ENCODE results near the genes SPRYD4 and SDR9C7.

- RRBS = under 1% methylated on average over 10 of the region's 31 CpGs
CAGE:
- cytosol, long polyA plus RNA = start-site peak on the plus strand at chr12:56468569-56468644, 265 reads
- long polyA plus RNA = start-site peak on the plus strand at chr12:56468548-56468655, 446 and 548 reads in 2 replicates
- nucleus, long polyA plus RNA = start-site peak on the plus strand at chr12:56468540-56468578, 155 reads; start-site peak on the plus strand at chr12:56468640-56468644, 30 reads
These were observed at the start of gene SPRYD4 for GRCh38 chr12:56468320-56468723. SPRYD4 (plus strand) TSS chr12:56468578.

- RRBS = no CpG with 5 or more reads among the region's 7 CpGs
CAGE:
- cytosol, long polyA plus RNA = no peak
- long polyA plus RNA = no peak
- nucleus, long polyA plus RNA = no peak
These were observed 8.3 kb downstream of the GLS2 start for GRCh38 chr12:56479608-56480015.

DNA sequence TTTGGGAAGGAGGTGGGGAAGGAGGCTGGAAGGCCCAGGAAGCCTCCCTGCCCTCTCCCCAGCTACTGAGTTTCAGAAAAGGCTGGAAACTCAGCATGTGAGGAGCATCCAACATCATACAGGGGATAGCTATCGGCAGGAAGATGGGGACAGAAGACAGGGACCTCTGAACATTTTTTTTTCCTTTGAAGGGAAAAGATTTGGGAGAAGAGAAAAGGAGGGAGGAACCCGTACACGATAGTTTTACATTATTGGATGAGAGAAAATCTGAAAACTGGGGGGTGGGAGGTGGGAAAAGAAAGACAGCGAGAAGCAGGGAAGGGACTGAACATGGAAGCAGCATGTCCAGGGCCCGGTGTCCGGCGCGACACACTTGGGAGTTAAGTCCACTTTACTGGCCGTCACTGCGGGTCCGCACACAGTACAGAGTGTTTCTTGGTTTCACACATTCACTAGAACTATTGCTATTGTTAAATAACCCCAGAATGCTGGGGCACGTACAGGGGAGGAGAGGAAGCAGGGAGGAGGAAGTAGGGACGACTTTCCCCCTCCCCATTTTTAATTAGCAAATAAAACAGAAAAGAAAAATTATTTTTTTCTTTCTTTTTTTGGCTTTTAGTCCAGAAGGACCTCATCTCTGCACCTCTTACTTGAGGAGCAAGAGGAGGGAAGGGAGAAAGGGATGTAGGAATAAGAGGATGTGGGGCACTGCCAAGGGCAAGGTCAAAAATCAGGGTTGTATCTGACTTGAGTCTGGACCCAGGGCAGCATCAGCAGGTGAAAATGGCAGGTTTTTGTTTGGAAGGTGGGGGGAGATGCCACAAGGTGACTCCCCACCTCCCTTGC is 32.1 kb downstream of the BAZ2A start:
- RRBS = no CpG with 5 or more reads among the region's 13 CpGs
CAGE:
- cytosol, long polyA plus RNA = no peak
- long polyA plus RNA = no peak
- nucleus, long polyA plus RNA = no peak

GRCh38 chr12:56603839-56604905 is 26.0 kb downstream of the BAZ2A start:
- RRBS = no CpG with 5 or more reads among the region's 12 CpGs
CAGE:
- cytosol, long polyA plus RNA = no peak
- long polyA plus RNA = no peak
- nucleus, long polyA plus RNA = no peak

- RRBS = no CpG with 5 or more reads among the region's 18 CpGs
CAGE:
- cytosol, long polyA plus RNA = no peak
- long polyA plus RNA = no peak
- nucleus, long polyA plus RNA = no peak
These were observed 20.4 kb downstream of the BAZ2A start for GRCh38 chr12:56609665-56610282.

- RRBS = no CpG with 5 or more reads among the region's 5 CpGs
CAGE:
- cytosol, long polyA plus RNA = no peak
- long polyA plus RNA = no peak
- nucleus, long polyA plus RNA = no peak
These were observed 866 bp downstream of the NACA start for GRCh38 chr12:56724284-56724581.

DNA sequence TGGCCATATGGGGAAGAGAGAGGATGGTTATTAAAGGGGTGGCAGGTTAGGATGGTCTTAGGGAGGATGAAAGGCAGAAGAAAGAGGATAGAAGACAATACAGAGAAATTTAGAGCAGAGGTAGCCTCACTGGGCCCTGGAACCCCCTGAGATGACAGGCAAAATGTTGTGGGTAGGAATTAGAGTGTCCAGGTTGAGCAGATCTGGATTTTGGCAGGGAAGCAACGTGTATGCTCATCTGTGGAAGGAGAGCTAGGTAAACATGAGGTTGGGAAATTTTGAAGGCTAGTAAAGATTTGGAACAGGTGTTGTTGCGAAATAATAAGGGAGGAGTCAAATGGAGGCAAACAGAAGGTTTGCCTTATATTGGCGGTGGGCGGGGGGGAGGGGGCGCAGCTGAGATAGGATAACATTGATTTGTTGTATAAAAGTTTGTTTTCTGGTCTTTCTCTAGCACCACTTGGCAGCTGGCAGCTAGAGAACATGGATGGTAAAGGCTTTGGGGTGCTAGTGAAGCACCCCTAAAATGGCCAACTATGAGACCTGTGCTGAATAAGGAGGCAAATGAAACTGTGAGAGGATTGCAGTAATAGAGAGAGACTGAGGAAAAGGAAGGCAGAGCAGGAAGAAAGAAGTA is 5.4 kb downstream of the HSD17B6 start:
- RRBS = no CpG with 5 or more reads among the region's 5 CpGs
CAGE:
- cytosol, long polyA plus RNA = no peak
- long polyA plus RNA = no peak
- nucleus, long polyA plus RNA = no peak

- RRBS = no CpG with 5 or more reads among the region's 20 CpGs
CAGE:
- cytosol, long polyA plus RNA = no peak
- long polyA plus RNA = no peak
- nucleus, long polyA plus RNA = no peak
These were observed 31.9 kb downstream of the HSD17B6 start for GRCh38 chr12:56794944-56795595.

- RRBS = no CpG with 5 or more reads among the region's 2 CpGs
CAGE:
- cytosol, long polyA plus RNA = no peak
- long polyA plus RNA = no peak
- nucleus, long polyA plus RNA = no peak
These were observed 35.3 kb downstream of the SDR9C7 start for GRCh38 chr12:56898740-56899443.

GRCh38 chr12:56934118-56934648 is at the start of gene SDR9C7:
SDR9C7 (minus strand) TSS chr12:56934408.
- RRBS = no CpG with 5 or more reads among the region's 7 CpGs
CAGE:
- cytosol, long polyA plus RNA = no peak
- long polyA plus RNA = no peak
- nucleus, long polyA plus RNA = no peak

DNA sequence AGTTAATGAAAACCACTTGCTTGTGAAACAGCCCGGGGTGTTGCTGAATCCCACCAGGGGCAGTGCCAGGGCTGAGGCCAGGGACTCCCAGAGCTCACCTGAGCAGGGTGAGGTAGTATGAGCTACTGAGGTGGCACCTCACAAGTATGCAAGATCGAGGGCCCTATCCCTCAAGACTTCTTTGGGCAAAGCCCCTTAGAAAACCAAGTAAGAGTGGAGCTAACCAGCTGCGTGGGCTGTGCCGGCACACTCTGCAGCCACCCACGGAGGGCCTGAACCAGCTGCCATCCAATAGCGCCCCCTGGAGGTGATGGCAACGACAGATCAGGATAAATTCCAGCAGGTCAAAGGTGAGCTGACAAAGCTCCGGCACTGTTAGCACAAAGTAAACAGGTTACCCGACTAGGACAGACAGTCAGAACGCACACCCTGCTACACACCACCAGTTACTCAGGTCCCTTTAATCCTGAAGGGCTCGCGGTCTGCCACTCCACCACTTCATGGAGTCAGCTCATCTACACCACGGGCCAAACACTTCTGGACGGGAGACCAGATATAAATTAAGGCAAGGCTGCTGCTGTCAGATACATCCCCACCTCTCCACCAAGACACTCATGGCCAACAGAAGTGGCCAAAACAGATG is 4.9 kb downstream of the ZBTB39 start:
- RRBS = no CpG with 5 or more reads among the region's 14 CpGs
CAGE:
- cytosol, long polyA plus RNA = no peak
- long polyA plus RNA = no peak
- nucleus, long polyA plus RNA = no peak

- RRBS = no CpG with 5 or more reads among the region's 2 CpGs
CAGE:
- cytosol, long polyA plus RNA = no peak
- long polyA plus RNA = no peak
- nucleus, long polyA plus RNA = no peak
These were observed 14.7 kb upstream of the TAC3 start for GRCh38 chr12:57031055-57031353.

DNA sequence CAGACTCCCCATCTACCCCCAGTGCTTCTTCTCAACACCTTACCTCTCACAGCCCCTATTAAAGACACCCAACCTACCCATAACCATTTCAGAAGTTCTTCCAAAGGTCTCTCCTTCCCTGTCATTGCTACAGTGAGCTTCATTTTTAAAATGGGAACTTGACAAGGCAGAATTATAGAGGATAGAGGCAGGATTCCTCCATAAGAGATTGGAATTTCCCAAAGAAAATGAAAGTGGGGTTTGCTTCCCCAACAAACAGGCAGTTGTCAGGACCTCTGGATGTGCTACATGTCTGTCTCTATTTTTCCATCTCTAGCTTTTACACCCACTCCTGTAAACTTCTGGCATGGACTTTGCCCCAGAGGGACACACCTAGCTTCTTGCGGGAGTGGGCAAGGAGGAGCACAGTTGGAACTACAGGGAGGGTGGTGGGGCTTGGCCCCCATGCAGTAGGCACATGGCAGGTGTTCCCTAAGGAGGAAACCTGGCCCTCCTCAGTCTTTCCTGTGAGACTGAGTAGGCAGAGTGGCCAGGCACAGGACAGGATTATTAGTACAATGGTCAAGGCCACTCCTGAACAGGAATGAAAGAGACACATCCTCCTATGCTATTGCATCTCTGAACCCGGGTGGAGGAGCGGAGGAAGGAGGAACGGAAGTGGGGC is 1.0 kb downstream of the MYO1A start:
- RRBS = no CpG with 5 or more reads among the region's 4 CpGs
CAGE:
- cytosol, long polyA plus RNA = no peak
- long polyA plus RNA = no peak
- nucleus, long polyA plus RNA = no peak

- RRBS = no CpG with 5 or more reads among the region's 7 CpGs
CAGE:
- cytosol, long polyA plus RNA = no peak
- long polyA plus RNA = no peak
- nucleus, long polyA plus RNA = no peak
These were observed 9.9 kb upstream of the MYO1A start for GRCh38 chr12:57059696-57060440.

- RRBS = 1% methylated on average over 8 of the region's 39 CpGs
CAGE:
- cytosol, long polyA plus RNA = no peak
- long polyA plus RNA = no peak
- nucleus, long polyA plus RNA = no peak
These were observed 1.1 kb upstream of the NAB2 start for GRCh38 chr12:57087697-57088415.

DNA sequence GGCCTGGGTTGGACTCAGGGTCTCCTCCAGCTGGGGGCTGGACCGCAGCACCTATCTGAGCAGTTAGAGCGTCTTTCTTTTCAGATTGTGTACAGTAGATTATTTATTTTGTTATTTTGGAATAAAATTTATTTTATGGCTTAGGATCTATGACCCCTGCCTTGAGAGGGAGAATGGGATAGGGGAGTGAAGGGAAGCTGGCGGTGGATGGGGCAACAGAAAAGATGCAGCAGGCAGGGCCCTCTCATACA is 6.3 kb downstream of the NAB2 start:
- RRBS = no CpG with 5 or more reads among the region's 3 CpGs
CAGE:
- cytosol, long polyA plus RNA = no peak
- long polyA plus RNA = no peak
- nucleus, long polyA plus RNA = no peak

DNA sequence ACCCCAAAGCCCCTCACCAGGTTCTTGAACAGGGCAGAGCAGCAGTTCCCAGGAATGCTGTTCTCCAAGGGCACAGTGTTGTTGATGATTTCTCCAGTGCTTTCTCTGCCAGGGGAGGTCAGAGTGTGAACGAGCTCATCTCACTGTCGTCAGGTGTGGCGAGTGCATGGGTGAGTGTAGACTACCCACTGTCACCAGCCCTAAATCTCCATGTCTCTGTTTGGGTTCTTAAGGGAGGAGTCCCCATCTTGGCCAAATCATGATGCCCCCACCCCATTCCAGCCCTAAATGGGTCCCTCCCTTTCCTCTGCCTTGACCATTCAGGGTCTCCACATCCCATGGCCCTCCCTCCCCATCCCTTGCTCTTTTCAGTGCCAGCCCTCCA is 6.5 kb downstream of the STAT6 start:
- RRBS = no CpG with 5 or more reads among the region's 3 CpGs
CAGE:
- cytosol, long polyA plus RNA = no peak
- long polyA plus RNA = no peak
- nucleus, long polyA plus RNA = no peak

- RRBS = 92% methylated on average over 7 of the region's 11 CpGs
CAGE:
- cytosol, long polyA plus RNA = no peak
- long polyA plus RNA = no peak
- nucleus, long polyA plus RNA = no peak
These were observed 28.4 kb downstream of the LRP1 start for GRCh38 chr12:57156698-57157106.

DNA sequence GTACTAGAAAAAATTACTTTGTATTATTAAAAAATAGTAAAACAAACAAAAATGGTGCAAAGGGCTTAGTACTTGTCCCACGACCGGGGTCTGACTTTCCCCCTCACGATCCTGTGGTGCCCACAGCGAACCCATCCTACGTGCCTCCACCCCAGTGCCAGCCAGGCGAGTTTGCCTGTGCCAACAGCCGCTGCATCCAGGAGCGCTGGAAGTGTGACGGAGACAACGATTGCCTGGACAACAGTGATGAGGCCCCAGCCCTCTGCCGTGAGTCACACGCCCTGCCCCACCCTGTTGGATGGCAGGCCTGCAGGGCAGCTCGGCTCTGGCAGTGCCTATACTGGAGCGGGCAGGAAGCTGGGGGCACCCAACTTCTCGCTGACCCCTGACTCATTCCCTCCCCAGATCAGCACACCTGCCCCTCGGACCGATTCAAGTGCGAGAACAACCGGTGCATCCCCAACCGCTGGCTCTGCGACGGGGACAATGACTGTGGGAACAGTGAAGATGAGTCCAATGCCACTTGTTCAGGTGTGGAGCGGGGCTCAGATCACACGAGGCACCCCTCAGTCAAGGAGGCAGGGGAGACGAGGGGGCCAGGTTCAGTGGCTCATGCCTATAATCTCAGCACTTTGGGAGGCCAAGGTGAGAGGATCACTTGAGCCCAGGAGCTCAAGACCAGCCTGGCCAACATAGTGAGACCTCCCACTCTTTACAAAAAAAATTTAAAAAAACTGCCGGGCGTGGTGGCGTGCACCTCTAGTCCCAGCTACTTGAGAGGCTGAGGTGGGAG is 37.6 kb downstream of the LRP1 start:
- RRBS = no CpG with 5 or more reads among the region's 28 CpGs
CAGE:
- cytosol, long polyA plus RNA = no peak
- long polyA plus RNA = no peak
- nucleus, long polyA plus RNA = no peak

- RRBS = 79% methylated on average over 5 of the region's 13 CpGs
CAGE:
- cytosol, long polyA plus RNA = no peak
- long polyA plus RNA = no peak
- nucleus, long polyA plus RNA = no peak
These were observed 39.6 kb downstream of the LRP1 start for GRCh38 chr12:57167782-57168379.

Measured in H1 (cell line).